Measurements from ENCODE around the genes TFPI and COL5A2.

- PRO-cap, result no peak
- RAMPAGE, long total RNA, 4 experiments, result no peak in any of the 4 experiments
Measured at GRCh38 chr2:186303717-186304305, 182.2 kb upstream of the ZC3H15 start.

DNA sequence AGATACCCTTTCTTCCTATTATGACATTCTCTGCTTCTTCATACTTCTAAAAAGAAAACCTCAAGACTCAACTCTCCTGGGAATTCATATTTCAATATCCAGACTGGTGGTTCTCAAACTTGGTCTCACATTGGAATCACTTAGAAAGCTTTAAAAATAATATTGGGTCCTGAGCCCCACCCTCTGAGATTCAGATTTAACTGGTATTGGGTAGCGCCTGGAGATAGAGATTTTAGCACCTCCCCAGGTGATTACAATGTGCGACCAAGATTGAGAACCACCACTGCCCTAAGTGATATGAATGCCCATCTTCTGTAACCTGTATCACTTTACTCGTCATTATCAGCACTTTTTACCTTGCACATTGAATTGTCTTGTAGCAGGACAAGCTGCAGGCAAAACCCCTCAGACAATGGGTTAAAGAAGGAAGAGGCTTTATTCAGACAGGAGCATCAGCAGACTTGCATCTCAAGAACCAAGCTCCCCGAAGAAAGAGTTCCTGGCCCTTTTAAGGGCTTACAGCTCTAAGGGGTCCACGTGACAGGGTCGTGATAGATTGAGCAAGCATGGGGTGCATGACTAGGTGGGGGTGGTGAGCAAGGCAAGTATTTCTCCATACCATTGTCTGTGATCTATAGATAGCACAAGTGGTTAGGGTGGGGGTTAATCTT is 46.6 kb upstream of the ZC3H15 start:
- PRO-cap, result no peak
- RAMPAGE, long total RNA, 4 experiments, result no peak in any of the 4 experiments

DNA sequence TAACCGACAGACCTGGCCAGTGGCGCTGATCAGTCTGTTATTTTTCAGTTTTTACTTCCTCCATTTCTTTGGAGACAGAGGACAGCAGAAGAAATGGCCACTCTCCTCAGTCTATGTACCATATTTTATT is 46.2 kb upstream of the ZC3H15 start:
- PRO-cap, result no peak
- RAMPAGE, long total RNA, 4 experiments, result no peak in any of the 4 experiments

- PRO-cap, result no peak
- RAMPAGE, long total RNA, 4 experiments, result no peak in any of the 4 experiments
Measured at GRCh38 chr2:186595028-186595625, 5.3 kb downstream of the ITGAV start.

- PRO-cap, result no peak
- RAMPAGE, long total RNA, 4 experiments, result no peak in any of the 4 experiments
Measured at GRCh38 chr2:186716654-186717063, 22.8 kb downstream of the FAM171B start.

- PRO-cap, result unidirectional peak, plus-strand start at chr2:187003274
- RAMPAGE, long total RNA, 4 experiments, result no peak in any of the 4 experiments
Measured at GRCh38 chr2:187002924-187003707, 154.1 kb upstream of the ZSWIM2 start.

GRCh38 chr2:187421924-187422724 is 25.9 kb downstream of the CALCRL start:
- PRO-cap, result no peak
- RAMPAGE, long total RNA, 4 experiments, result no peak in any of the 4 experiments

- PRO-cap, result bidirectional peak, plus-strand start at chr2:187554477, minus-strand start at chr2:187554486
- RAMPAGE, long total RNA, 4 experiments, result start-site peak on the minus strand in 4 of 4 experiments, at chr2:187554318-187554463 at its widest, 22 to 924 reads per replicate
Measured at GRCh38 chr2:187553771-187554772, at the start of gene TFPI. Gene TFPI (minus strand): TSS chr2:187554435.

GRCh38 chr2:189179009-189180002 is at the start of gene COL5A2:
Gene COL5A2 (minus strand): TSS chr2:189179761.
- PRO-cap, result unidirectional peak, minus-strand start at chr2:189179761
- RAMPAGE, long total RNA, 4 experiments, result start-site peak on the minus strand in 4 of 4 experiments, at chr2:189179483-189179838 at its widest, 10 to 455 reads per replicate

DNA sequence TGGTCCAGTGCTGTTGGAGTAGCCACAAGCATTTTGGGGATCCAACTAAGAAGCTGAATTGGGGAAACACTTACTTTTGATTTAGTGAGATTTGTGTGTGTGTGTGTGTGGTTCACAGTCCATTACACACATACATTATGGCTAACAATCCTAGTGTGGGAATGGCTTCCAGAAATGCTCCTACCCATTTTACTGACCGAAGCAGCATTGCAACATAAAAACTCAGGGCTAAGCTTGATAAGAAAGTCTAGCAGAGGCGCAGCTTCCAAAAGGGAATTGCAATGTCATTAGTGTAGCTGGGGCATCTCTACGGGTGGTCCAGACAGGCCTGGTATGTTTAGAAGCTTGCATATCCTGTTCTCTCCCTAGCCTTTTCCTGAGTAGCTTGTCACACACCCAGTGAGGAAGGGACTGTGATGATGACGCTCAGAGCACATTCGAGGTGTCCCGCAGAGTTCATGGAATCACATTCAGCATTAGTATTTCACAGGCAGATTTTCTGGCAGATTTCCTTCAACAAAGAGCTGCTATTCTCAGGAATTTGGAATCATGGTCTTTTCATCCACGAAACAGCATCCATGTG is 37.9 kb upstream of the COL5A2 start:
- PRO-cap, result no peak
- RAMPAGE, long total RNA, 4 experiments, result no peak in any of the 4 experiments

- PRO-cap, result no peak
- RAMPAGE, long total RNA, 4 experiments, result no peak in any of the 4 experiments
Measured at GRCh38 chr2:189440600-189440971, 688 bp upstream of the WDR75 start.

GRCh38 chr2:189469868-189470309 is 28.6 kb downstream of the WDR75 start:
- PRO-cap, result no peak
- RAMPAGE, long total RNA, 4 experiments, result no peak in any of the 4 experiments

DNA sequence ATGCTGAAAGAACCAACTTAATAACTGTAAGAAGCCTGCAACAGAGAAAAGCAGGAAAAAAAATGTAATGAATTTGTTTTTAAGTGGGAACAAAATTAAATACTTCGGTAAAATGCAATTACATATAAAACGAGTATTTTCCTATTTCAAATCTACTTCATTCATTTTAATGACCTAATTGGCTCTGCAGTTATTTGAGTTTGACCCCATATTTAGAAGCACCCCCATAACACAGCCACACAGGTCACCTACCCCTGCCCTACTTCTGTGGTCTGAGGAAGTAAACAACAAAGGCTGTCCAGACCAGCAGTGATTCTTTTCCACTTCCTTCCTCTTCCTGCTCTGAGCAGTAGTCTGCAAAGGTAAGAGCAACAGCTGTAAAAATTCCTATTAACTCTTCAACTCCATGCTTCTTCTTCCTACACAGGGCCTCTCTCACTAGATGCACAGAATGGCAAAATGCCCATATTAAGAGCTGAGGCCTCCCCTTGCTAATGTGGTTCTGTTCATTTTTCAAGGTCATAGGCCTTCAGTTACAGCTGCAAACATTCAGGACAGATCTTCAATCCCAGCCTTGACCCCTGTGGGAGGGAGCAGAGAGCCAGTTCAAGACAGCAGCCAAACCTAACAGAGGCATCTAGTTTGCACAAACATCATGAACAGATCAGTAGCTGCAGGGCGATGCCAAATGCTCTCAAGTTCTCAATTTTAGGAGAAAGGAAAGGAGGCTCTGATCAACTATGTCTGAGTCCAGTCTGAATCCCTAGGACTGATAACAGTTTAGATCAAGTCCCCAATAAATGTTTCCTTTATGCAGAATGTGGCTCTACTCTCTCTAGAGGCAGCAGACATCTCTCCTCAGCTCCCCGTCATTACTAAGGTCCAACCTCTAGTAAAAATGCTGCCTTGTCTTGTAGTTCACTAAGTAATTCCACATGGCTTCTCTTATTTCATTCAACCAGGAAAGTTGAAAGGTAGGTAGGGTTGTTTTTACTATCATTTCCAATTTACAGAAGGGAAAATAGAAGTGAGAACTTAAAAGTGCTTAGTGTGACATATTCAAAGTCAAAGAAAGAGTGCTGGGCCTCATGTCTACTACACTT is 20.9 kb downstream of the SLC40A1 start:
- PRO-cap, result no peak
- RAMPAGE, long total RNA, 4 experiments, result no peak in any of the 4 experiments

- PRO-cap, result no peak
- RAMPAGE, long total RNA, 4 experiments, result no peak in any of the 4 experiments
Measured at GRCh38 chr2:189836217-189837018, 52.2 kb downstream of the PMS1 start.

- PRO-cap, result no peak
- RAMPAGE, long total RNA, 4 experiments, result no peak in any of the 4 experiments
Measured at GRCh38 chr2:190183231-190183968, 2.7 kb downstream of the C2orf88 start.

DNA sequence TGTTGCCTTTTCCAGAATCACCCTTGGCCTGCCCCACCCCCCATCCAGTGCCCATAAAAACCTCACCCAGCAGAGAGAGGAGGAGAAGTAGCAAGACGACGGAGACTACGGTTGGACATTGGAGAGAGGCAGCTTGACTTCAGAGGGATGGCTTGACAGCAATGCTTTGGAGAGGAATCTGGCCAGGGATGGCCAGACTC is 40.9 kb downstream of the C2orf88 start:
- PRO-cap, result no peak
- RAMPAGE, long total RNA, 4 experiments, result no peak in any of the 4 experiments

DNA sequence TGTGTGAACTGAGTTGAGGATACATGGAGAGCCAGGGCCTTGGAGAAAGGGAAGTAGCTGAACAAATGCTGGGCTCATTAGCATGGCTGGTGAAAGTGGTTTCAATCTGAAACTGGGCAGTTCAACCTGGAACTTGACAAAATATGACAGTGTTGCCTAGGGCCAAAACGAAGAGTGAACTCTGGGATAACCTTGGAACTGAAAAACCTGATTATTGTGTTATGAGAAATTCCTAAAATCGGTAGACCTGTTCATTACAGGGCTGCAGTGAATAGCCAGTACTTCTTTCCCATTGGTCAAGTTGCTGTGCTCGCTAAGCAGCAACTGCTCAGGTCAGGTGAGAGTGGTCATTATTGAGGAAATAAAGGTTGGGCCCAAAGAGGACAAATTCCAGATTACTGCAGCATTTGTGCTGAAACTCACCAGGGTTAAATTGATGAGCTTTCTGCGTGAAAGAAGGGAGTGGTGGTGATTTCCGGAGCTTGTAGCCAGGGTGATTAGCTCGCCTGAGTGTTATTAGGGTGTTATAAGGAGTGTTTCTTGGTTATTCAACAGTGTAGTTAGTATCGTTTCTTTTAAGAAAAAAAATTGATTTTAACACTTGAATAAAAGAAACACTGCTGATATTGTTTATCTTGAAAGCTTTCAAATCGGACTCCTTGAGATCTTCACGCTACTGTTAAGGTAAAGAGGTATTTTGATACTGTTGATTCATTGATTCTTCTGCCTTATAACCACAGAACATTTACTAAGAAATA is 12.9 kb downstream of the INPP1 start:
- PRO-cap, result no peak
- RAMPAGE, long total RNA, 4 experiments, result no peak in any of the 4 experiments

- PRO-cap, result no peak
- RAMPAGE, long total RNA, 4 experiments, result no peak in any of the 4 experiments
Measured at GRCh38 chr2:190404567-190405000, 3.6 kb upstream of the MFSD6 start.

- PRO-cap, result unidirectional peak, plus-strand start at chr2:190628000
- RAMPAGE, long total RNA, 4 experiments, result no peak in any of the 4 experiments
Measured at GRCh38 chr2:190627684-190628688, 20.9 kb upstream of the NAB1 start.

GRCh38 chr2:190650064-190650524 is 1.2 kb downstream of the NAB1 start:
- PRO-cap, result no peak
- RAMPAGE, long total RNA, 4 experiments, result no peak in any of the 4 experiments

Measured in esophagus muscularis mucosa (tissue), 4 donors.